Mononuclear cell (primary cell): Measurements from ENCODE around the genes CFAP221 and RALB.

DNA sequence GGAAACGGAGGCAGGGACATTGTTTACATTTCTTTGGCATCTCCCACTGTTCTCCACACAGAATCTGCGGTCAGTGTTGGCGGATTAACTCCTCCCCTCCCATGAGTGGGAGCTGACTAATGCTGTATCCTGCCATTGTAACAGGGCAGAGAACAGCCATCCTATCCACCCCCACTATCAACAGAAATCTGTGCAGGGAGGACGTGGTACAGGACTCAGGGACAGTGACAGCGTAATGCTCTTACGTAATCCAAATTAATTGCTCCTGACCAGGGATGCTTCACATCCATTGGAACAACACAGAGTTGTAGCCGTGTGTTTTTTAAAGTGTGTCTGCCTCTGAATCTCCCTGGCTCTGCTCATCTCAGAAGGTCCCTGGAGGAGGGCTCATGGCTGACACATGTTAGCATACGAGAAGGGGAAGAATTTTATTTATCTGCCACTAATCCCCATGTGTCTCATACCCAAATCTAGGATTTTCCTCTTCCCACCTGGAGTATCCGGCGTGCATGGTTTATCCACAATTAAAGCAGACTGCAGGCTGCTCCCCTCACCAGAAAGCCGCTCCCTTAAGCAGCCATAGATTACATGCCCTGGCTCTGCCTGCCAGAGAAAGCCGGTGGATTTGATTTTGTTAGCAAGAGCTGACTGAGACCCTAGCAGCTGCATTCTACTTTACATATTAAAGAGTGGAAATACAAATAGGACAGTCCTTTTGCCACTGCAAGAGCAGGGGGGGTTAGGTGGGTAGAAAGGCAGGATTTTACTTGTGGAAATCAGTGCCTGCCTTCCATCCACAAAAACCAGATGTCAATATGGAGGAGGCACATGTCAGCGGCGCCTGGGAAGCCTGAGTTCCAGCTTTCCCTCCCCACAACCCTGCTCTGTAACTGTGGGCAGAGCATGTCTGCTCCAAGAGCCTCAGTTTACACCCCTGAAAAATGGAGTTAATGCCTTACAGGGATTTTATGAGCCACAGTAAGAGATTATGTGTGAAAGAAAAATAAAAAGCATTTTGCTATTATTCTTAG, 32.6 kb downstream of the STEAP3 start:
- RRBS = no CpG with 5 or more reads among the region's 14 CpGs

DNA sequence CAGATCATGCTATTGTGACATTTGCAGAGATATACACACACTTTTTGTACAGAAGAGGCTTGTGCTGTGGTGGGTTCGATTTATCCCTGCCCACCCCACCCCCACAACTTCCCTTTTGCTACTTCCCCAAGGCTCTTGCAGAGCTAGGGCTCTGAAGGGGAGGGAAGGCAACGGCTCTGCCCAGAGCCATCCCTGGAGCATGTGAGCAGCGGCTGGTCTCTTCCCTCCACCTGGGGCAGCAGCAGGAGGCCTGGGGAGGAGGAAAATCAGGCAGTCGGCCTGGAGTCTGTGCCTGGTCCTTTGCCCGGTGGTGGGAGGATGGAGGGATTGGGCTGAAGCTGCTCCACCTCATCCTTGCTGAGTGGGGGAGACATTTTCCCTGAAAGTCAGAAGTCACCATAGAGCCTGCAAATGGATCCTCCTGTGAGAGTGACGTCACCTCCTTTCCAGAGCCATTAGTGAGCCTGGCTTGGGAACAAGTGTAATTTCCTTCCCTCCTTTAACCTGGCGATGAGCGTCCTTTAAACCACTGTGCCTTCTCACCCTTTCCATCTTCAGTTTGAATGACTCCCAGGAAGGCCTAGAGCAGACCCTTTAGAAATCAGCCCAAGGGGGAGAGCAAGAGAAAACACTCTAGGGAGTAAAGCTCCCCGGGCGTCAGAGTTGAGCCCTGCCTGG, 40.1 kb downstream of the STEAP3 start:
- RRBS = no CpG with 5 or more reads among the region's 10 CpGs

DNA sequence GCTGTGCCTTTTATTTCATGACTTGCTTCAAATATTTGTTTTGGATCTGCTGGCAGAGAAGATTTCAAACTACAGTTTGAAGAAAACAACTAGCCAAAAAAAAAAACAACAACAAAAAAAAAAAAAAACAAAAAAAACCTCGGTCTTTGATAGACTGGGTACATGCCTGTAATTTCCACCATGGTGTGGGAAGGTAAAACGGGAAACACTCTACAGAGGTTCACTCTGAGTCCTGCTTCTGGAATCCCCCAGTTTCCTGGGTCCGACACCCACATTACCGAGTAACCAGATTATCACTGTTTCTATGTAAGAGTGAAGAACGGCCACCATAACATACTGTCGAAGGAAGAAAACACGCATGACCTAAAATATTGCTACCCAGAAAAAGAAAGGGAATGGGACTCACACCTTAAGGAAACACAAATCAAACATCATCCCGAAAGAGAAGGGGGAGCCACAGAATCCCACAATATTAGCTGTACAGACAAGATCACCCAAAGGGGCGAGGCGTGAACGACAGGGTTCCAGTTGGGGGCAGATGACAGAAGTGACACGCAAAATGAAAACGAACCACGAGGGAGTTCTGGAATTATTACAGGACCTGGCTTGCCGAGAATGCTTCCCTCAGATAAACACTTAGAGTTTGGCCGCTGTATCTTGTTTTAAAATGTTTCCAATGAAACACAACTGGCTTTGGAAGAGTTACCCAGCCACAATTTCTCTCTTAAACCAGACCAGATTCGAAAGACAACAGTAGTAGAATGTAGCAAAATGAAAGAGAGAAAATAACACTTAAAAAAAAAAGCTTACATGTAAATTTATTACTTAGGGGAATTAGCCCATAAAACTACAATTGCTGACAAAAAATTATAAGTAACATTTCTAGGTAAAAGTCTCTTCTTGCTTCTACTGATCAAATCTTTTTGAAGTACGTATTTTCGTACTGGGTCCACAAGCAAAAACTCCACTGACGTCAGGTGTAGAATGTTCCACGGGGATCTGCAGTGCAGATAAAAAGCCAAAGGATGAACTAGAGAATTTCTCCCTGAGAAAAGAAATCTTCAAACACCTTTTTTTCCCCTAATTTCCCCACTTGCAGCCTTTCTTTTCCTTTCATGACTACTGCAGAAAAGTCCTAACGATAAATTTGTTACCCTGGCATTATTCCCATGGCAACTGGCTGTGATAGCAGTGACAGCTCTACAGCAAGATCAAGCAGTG, 60.4 kb downstream of the C2orf76 start:
- RRBS = no CpG with 5 or more reads among the region's 22 CpGs

DNA sequence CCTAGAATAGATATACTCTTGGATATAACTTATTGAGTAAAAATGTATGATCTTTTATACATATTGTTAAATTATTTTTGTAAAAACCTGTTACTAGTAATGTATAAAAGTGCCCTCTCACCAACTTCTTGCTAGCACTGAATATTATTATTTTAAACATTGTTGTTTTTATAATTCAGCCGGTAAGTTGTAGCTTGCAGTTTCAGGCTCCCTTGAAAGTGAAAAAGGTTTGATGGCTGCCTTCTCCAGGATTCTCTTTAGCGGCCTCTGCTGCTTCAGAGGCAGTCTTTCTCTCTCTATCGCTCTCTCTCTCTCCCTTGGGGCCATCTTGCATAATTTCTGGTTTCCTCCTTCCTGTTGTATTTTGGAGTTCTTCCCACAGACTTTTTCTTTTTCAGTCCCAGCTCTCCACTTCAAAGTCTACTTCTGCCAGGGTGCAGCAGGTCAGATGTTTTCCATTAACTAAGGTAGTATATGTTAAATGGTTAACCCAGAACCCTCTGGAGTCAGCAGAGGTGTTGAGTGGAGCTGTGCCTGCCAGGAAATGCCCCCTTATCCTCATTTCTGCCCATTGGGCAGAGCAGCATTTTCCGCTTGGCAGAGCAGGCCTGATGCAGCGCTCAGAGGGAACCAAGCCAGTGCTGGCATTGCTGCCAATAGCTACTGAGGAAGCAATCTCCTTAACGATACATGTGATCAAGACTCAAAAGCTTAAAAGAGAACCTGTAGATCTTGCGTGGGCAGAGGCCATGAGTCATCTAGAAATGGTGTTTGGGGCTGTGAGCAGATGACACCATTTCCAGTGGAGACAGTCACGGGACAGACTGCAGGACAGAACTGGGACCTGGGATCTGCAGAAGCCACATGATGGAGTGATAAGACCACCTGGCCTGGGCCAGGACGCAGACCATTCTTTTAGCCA, 20.7 kb downstream of the DBI start:
- RRBS = no CpG with 5 or more reads among the region's 9 CpGs

GRCh38 chr2:119543945-119544667, at the start of gene CFAP221:
TSS of gene CFAP221 (plus strand) at chr2:119544449.
- RRBS = 3% methylated on average over 31 of the region's 67 CpGs

DNA sequence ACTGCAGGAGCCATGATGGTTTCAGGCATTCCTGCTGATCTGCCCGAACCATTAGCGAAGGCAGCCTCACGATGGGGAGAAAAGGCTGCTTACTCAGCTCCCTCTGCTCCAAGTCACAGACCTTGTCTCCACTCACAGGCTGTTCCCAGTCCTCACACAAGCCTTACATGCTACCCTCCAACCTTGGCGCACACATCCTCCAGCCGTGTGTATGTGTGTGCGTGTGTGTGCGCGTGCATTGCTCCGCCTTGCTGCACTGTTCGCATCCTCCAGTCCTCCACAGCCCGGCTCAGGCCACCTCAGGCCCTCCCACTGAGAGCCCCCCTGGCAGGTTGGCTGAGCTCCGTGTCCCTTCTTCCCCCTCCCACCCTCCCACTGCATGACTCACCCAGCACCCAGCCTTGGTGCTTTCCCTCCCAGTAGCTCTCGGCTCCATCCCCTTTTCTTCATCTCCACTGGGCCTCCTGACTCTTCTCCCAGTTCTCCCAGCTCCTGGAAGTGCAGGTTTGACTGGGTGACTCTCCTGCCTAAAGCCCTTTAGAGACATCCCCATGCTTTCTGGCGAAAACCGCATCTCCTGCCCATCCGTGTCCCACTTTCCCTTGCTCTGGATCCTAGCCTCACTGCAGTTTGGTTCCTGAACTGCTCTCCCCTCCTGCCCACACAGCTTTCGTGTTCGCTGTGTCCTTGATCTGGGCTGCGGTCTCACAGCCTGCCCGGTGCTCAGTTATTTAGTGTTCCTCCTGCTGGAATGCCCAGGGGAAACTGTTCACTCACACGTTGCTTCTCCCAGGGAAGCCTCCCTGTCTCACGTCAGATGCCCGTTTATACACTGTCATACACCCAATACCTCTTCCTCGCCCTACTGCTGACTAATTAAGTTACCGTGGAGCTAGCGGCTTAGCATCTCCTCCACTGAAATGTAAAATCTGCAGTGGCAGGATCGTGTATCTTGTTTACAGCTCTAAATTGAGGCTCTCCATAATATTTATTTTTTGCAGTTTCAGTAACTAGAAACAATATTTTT, 4.9 kb downstream of the TMEM177 start:
- RRBS = no CpG with 5 or more reads among the region's 27 CpGs

DNA sequence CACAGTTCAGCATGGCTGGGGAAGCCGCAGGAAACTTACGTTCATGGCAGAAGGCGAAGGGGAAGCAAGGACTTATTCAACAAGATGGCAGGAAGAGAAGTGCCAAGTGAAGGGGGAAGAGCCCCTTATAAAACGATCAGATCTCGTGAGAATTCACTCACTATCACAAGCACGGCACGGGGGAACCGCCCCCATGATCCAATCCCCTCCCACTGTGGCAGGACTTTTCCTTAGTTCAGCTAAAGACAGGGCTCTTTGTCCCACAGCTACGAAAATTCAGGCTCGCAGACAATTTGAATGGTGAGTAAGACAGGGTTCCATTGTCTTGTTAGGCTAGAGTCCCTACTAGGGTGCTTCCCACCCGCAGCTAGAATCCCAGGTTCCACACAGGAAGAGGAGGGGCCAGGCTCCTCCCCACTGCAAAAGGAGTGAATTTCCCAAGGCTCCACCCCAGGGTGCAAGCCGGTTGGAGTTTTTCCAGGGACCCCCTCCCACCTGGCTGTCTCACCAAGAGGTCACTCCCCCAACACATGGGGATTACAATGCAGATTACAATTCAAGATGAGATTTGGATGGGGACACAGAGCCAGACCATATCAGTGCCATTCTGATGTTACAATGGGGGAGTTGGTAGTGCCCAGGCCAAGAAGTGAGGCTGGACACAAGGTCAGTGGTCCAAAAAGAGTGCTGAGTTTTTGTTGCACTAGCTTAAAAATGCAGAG, 20.3 kb downstream of the TMEM177 start:
- RRBS = no CpG with 5 or more reads among the region's 12 CpGs

DNA sequence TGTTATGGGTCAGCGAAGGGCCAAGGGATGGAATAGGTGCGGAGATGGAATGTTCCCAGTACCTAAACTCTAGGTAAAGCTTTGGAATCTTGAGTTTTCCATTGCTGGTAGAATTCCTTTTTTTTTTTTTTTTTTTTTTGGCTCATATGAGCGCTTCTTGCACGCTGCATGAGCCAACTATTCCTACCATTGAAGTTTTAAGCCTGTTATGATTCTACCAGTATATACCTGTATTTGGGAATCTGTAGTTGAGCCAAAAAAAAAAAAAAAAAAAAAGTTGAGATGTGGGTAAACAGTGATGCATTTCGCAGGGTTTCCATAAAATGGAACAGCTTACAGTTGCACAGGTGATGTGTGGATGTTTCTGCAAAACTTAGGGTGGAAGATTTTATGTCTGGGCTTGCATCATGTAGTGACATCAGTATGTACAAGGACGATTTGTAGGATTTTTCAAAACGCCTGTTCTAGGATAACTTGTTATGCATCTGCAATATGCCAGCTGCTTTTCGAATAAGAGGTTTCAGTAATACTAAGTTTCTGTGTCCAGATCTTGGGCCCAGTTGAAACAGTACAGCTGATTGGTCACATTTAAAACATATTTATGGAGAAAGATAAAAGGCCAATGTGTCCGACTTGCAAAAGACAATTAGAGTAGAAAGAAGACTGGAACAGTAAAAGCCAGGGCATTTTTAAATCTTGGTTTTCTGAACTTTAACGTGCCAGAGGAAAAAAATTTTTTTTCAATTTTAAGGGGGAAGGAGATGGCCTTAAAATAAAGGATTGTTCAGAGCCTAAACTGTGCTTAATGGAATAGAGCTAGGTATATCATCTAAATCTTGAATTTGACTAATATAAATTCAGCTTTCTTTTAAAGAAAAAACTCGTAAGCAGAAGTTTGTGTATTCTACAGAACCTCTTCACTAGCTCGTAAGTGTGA, 1.2 kb downstream of the PTPN4 start:
- RRBS = no CpG with 5 or more reads among the region's 12 CpGs

GRCh38 chr2:120014461-120015004, 1.7 kb downstream of the EPB41L5 start:
- RRBS = no CpG with 5 or more reads among the region's 5 CpGs

DNA sequence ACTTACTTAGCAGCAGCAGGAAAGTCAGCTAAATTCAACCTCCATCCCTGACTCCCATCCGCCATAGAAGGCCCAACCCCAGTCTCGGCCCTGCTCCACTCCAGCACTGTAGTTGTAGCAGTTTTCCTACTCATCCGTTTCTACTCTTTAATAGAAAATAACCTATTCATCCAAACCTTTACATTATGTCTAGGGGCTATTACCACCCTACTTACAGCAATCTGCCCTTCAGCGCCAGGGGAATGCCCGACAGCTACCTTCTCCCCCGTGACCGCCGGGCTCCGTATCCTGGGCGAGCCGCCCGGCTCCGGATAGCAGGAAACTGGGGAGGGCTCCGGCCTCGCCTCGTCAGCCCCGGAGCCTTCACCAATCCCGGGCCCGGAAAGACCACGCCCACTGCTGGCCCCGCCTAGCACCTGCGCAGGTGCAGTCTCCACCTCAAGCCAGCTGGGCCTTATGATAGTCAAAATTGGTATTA, 7.0 kb downstream of the TMEM185B start:
- RRBS = no CpG with 5 or more reads among the region's 22 CpGs

DNA sequence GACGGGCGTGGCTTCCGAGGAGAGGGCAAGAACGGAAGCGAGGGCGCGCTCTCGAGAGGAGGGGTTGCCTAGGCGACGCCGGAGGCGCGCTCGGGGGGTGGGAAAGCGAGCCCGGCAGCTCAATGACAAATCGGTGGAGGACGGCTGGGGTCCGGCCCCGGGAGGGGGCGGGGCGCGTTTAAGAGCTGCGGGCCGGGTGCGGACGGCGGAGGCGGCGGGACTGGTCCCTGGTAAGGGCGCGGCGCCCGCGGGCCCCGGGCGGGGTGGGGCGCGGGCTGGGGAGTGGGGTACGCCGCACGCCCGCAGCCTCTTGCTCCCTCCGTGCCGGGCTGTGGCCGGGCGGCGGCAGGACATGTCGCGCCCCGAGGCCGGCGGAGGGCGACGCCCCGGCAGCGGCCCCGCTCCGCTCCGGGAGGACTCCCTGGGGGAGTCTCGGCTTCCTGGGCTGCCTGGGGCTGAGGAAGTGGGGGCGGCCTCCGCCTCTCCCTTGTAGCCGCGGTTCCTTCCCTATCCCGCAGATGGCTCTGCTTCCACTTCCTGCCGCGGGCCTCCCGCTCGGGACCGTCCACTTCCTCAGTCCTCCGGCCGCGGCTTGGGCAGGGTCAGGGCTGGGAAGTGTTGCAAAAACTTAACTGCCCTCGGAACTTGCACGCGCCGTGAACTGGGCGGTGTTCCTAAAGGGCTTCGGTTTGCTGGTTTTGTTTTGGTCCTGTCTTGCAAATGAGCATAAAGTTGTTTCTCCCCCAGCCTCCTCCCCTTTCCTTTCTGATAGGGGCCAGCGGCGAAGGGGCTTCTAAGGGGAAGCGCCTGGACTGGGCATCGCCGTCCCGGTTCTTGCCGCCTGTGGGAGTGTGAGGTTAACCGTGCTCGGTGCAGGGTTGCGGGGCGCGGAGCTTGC, at the start of gene RALB:
RALB (plus strand) TSS at position 102 of the 898 bp plus-strand sequence.
- RRBS = 2% methylated on average over 31 of the region's 92 CpGs

DNA sequence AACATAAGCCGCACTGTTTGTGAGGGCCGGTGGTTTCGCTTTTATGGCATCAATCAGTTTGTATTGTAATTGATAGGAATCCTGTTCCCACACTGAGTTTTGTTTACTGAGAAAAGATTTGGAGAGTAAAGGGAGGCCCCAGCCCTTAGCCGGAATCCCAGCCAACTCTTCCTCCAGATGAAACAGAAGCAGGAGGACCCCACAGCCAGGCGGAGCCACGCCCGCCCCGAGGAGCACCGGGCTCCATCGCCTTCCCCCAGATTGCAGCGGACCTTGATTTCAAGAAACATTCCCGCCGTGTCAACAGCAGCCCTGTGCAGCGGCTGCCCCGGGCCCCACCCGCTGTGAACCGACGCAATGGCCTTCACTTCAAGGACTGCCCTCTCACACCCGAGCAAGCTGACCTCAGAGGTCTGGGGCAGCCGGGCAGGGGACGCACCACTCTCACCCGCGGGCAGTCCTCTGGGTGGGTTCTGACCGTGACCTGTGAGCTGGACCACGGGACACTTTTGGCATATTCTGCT, 32.3 kb upstream of the INHBB start:
- RRBS = 65% methylated on average over 18 of the region's 25 CpGs

DNA sequence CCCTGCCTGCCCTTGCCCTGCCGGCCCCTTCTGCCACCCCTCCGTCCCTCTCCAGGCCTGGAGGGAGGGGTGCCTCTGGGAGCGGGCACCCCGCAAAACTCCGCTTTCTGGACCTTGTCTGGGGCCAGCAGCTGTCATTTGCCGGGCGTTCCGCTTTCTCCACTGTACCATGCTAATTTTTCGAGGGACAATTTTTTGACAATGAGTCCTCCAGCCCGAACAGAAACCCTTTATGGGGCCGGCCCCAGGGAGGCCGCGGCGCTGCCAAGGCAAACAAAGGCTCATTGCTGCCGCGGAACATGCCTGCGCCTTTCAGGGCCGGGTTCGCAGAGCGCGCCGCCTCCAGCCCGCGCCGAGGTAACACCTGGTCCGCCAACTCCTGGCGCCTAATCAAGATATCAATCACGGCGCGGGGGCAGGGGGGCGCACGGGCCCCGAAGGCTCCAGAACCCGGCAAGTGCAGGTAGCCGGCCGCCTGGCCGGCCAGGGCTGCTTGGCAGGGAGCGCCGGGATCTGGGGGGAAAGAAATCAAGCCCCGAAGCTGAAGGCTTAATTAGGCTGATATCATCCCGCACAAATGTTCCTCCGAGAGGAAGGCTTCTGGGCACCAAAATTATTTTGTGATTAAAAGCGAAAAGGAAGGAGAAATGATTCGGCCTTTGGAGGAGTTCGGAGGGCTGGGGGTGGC, 96.1 kb downstream of the INHBB start:
- RRBS = 2% methylated on average over 23 of the region's 45 CpGs

DNA sequence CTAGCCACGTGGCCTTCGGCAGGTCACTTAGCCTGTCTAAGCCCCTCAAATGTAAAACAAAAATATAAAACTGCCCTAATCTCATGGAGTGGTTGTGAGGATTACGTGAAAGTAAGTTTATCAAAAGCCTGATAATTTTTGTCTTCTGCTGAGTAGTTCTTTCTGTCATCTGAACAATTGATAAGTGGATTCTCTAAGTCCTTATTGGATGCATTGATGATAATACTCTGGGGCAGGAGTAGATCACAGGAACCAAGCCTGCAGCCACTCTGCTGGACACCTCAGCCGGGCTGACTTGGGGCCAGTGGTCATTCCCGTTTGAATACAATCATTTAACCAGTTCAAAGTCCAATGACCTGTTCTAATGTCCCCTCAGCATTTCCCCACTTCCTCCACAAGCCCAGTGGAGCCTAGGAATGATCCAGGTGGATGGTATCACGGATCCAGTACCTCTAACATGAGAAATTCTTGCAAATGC, 170.6 kb downstream of the INHBB start:
- RRBS = no CpG with 5 or more reads among the region's 6 CpGs

- RRBS = no CpG with 5 or more reads among the region's 20 CpGs
Measured at GRCh38 chr2:120540038-120540956, 194.4 kb downstream of the INHBB start.

DNA sequence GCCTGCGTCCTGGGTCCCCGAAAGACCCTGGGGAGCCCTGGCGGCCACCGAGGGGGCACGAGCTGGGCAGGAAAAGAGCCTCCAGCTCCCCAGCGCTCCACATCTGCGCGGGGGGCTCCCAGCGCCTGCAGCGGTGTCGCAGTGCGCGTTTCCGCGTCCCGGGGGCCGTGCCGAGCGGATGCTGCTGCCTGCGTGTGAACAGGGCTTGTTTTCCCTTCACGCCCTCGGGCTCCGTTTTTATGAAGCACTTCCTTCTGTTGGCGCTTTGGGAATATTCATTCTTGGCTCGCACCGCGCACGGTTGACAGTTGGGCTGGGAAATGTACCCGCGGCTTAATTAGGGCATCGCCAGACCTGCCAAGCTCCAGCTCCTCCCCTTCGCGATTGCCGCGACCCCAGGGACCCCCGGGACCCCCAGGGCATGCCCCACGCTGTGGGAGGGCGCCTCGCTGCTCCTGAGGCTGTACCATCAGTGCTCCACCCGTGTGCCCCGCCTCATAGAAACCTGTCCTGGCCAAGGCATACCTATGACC, 158.8 kb upstream of the GLI2 start:
- RRBS = no CpG with 5 or more reads among the region's 41 CpGs

DNA sequence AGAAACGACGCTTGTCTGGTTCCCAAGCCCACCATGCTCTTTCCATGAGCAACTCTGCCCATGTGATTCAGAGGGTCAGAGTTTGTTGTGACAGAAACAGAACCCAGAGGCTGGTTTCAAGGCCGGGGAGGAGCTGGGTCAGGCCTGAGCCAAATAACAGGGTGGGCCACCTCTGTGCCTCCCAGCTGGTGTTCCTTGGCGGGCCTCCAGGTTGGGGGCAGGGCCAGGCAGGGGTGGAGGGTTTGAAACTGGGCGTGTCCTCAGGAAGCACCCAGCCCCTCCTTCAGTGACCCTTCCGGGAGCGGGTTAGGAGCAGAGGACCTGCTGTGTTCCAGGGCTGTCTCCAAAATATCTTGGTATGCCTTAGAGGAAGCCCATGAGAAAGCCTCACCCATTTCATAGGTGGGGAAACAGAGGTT, 74.9 kb upstream of the GLI2 start:
- RRBS = no CpG with 5 or more reads among the region's 7 CpGs

DNA sequence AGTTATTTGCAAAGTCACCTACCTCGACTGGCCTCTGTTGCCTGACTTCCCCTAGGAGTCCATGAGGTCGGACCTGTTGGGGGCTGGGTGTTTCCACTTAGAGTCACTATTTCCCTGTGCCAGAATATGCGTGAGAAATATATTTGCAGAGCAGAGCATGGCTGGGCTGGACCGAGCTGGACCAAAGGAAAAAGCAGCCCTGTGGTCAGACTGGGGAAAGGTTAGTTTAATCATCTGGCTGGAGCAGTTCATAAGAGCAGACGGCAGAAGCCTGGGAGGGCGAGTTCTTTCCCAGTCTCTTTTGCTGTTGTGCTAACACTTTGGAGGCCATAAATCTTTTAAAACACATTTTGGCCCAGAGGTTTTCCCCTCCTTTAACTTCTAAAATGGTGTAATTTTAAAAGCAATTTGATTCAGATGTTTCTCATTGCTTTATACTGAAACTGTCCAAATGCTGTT, 66.5 kb downstream of the GLI2 start:
- RRBS = no CpG with 5 or more reads among the region's 6 CpGs

GRCh38 chr2:120919996-120920388, 184.3 kb downstream of the GLI2 start:
- RRBS = no CpG with 5 or more reads among the region's 12 CpGs

DNA sequence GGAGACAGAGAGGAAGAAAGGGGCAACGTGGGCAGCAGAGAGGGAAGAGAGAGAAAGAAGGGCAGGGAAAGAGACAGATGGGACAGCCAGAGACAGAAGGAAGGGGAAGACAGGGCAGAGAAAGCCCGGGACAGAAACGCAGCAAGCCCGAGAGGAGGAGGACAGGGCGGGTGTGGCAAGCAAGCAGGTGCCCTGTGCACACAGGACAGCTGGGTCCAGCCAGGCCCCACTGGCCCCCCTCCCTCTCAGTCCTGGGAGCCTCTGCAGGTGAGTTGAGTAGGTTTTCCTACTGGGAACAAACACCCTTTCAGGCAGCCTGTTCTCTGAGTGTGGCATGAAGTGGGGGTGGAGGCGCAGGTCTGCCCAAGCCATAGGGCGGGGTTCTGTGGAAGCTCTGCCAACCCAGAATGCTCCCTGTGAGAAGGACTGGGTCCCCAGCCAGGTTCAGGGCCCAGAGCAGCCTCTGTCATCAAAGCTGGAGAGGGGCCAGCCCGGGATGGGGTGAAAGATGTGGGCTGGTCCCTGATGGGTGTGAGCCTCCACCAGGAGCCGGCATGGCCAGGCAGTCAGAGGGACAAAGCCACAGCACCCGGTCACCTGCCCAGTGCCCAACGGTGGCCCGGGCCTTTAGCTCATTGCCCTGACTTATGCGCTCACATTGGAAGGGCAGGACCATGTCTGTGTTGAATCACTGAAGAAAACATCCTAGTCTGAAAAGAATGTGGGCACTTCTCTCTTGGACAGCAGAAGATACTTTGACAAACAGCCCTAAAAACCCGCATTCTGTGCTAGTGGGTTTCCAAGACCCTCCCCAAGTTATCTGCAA, 129.4 kb downstream of the TFCP2L1 start:
- RRBS = 93% methylated on average over 3 of the region's 14 CpGs